Brain (tissue), 1 donor: ENCODE measurements around a stretch of chr2.

DNA sequence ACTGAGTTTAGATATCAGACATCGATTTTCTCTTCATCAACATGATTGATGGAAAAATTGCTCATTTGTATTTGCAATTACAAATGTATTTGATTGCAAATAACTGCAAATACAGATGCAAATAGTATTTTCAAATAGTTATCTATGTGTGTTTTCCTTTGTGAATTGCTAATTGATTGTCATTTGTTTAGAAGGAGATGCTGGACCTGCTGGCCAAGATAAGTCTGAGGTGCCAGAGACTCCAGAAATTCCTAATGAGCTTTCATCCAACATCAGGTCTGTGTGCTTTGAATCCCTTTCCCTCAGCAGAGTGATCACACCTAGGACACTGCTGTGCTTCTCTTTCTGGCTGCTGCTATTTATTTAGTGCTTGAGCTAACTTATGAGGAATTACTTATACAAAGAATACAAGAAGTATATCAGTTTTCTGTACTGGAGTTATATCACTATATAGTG is 28.3 kb downstream of the TRAF3IP1 start:
- RRBS: no CpG with 5 or more reads among the region's 1 CpG

DNA sequence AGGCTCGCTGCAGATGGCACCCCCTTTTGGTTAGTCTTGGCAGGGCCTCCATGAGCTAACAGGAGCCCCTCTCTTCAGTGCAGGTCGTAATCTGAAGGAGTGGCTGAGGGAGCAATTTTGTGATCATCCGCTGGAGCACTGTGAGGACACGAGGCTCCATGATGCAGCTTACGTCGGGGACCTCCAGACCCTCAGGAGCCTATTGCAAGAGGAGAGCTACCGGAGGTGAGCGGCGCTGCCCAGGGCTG is 6.7 kb downstream of the ASB1 start:
- RRBS: no CpG with 5 or more reads among the region's 9 CpGs

DNA sequence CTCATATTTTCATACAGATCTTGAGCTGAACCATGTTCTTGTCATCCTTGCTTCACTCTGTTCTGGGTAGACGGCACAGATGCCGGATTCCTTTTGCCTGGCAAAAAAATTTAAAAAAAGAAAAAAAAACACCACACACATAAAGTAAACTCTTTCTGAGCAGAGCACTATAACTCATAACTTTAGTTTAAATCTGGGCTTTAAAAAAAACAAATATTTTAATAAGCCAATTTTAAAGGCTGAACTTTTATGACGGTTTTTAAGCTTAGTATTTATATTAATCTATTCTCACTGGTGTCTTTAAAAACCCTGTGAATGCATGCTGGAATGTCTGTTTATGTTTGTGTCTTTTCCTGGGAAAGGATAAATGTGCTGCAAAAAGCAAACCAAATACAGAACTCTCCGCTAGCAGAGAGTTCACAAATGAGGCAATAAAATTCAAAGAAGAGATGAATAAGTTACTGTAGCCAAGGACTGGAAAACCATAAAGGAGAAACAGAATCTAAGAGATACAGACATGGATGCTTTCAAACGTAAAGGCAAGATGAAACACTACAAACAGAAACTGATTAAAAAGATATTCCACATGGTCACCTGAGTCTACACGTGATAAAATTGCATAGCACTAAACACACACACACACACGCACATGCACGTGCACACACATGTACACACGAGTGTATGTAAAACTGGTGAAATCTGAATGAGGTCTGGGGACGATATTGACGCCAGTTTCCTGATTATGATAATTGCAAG is 4.3 kb downstream of the TWIST2 start:
- RRBS: no CpG with 5 or more reads among the region's 11 CpGs

GRCh38 chr2:238853590-238854480 is 6.0 kb downstream of the TWIST2 start:
- RRBS: no CpG with 5 or more reads among the region's 18 CpGs

DNA sequence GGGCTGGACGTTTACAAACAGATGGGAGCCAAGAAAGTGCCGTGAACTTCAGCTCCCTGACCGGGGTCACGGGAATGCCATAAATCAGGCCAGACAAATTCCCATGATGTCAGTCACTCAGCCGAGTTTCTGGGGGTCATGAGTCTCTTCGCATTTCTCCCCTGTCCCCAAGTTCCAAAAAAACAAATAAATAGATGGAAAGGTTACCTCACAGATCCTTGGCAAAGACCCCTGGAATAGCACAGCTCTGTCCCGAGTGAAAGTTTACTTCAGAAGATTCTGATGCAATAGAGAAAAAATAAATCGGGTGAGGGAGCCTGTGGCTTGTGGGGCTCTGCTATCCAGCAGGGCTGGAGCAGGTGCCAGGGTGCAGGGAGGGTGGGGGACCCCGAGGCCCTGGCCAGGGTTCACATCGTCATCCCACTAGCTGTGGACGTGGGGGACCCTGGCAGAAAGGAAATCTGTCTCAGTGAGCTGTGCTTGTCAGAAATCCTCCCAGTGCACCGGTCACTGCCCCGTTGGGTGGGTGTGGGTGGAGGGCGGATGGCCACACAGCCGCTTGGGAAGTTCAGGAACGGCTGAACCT is 27.8 kb downstream of the TWIST2 start:
- RRBS: no CpG with 5 or more reads among the region's 16 CpGs

DNA sequence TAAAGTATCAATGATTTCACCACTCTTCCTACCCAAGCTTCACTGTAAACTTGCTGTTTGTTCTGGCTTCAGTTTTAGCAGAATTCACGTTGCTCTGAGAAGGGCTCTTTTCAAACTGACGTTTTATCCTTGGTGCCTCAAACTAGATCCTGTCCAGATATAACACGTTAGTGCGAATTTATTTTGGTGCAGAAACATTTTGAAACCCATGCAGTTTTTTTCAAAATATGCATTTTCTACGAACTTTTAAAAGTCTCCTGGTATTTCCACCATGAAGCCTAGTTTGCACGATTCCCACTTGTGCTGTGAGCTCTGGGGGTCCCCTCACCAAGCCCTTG is 224.2 kb downstream of the TWIST2 start:
- RRBS: no CpG with 5 or more reads among the region's 6 CpGs

DNA sequence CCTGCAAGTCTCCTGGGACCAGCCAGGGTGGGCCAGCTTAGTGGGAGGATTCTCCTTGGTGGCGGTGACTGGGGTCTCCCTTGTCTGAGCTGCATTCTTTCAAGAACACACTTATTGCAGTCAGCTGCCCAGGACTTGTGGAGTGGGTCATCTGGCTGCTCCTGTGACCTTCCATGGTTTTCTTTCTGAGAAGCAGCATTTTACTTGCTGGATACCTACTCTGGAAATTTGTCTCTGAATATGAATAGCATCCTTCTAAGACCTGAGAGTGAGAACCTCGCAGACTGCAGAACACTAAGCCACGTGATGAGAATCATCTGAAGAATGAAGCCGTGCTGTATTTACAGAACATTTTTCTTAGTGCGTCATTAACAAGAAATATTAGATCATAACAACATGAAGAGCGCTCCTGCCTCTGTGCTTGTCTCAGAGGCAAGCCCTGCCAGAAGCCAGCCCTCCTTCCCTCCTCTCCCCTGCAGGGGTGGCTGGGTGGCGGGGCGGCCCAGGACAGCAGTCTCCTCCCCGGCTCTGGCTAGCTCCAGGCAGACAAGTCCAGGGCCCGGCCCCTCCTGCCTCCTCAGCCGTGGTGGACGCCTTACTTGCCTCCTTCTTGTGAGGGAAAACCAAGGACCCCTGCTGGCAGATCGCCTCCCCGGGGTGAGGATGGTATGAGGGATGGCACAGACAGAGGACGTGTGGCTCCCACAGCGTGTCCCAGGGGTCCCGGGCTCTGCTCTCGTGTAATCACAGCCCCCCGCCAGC is 262.6 kb downstream of the TWIST2 start:
- RRBS: 61% methylated on average over 8 of the region's 19 CpGs

DNA sequence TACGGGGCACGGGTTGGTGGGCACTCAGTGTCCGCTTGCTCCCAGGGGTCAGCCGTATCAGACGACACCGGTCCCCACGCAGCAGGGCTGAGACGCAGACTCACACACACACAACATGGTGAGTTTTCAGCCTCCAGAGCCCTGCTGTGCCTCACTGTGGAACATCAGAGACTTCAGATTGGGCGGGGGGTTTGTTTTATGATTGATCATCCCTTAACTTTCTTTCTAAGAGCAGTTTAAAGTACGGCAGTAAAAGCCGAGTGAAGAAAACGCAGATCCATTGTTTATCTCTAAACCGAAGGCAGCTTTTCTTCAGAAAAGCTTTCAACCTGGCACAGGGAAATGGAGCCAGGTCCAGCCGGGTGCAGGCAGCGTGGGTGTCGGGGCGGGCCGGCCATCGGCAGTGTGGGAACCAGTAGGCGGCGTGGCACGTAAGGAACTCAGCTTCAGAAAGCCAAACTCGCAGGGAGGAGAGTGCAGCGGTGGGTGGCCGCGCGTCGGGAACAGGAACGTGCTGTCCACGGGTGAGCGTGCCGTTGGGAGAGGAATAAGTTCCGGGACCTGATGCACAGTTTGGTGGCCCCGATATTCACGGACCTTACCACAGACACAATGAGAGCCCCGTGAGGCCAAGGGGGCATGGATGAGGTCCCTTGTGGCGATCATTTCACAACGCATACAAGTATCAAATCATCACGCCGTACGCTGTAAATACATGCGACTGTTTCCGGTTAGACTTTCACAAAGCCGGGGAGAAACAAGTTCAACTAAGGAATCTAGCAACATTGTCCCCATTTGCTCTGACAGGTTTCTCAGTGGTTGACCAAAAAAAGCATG is 270.3 kb downstream of the TWIST2 start:
- RRBS: no CpG with 5 or more reads among the region's 44 CpGs

DNA sequence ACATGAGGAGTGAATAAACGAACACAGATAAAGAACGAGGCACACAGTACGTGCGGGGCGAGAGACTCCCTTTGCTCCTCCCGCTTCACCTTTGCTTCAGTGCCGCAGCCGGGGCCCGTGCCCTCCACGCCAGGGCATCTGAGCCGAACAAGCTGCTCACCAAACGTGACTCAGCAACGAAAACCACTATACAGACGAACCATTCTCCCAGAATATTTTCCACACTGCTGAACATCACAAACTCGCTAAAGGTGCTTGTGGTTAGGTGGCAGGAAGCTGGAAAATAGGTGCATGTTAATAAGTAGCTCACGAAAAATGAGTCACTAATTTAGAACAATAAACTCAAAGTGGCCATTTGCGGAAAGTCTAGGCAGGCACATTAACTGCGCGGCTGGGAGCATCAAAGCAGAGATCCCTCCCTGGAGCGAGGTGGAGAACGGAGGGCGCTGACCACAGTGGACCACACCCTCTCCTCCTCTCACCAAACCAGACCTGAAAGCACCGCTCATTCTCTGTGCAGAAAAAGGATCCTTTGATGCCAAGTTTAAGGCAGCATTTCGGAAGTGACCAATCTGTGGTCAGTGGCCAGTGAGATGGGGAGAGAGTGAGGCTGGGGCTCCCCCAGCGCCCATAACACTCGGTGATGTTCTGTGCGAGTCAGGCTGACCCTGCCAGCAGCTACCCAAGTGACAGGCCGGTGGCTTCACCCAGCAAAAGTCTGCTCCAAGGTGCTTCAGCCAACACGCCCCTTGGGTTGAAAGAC is 153.2 kb downstream of the HDAC4 start:
- RRBS: no CpG with 5 or more reads among the region's 29 CpGs

GRCh38 chr2:239264375-239265016 is 136.3 kb downstream of the HDAC4 start:
- RRBS: no CpG with 5 or more reads among the region's 13 CpGs

DNA sequence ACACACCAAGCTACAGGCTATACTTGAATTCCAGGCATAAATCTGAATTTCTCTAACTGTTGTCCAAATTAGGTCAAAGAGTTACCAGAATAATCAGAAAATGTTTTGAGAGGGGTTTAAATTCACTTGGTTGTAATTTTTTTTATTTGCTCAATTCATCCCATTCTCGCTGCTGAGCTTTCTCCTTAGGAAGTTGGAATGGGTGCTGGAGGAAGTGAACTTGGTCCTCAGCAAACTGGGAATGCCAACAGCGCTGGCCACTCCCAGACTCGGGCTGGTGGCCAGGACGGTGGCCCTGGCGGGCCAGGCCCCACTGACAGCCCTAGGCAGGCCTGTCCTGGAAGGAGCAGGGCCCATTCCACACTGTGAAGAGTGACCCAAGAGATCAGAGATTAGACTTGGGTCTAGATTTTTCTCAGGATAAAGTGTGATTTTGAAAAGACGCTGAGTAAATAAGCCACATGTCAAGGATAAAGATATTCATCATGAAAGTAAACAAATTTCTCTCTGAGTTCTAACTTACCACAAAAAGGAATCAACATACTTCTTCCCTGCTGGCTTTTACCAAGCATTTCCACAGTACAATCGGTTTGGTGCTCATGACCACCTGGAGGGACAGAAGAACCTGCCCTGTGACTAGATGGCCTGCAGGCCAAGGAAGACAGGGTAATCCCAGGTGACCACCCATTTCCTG is 132.7 kb downstream of the HDAC4 start:
- RRBS: no CpG with 5 or more reads among the region's 7 CpGs

- RRBS: no CpG with 5 or more reads among the region's 4 CpGs
These were observed 105.5 kb downstream of the HDAC4 start for GRCh38 chr2:239295368-239295690.

GRCh38 chr2:239295691-239296094 is 105.1 kb downstream of the HDAC4 start:
- RRBS: no CpG with 5 or more reads among the region's 3 CpGs

GRCh38 chr2:239308651-239309587 is 91.9 kb downstream of the HDAC4 start:
- RRBS: 24% methylated on average over 6 of the region's 38 CpGs

GRCh38 chr2:239312767-239313300 is 88.0 kb downstream of the HDAC4 start:
- RRBS: 18% methylated on average over 14 of the region's 23 CpGs

- RRBS: no CpG with 5 or more reads among the region's 13 CpGs
These were observed 55.0 kb downstream of the HDAC4 start for GRCh38 chr2:239345541-239346580.

GRCh38 chr2:239396722-239397883 is 3.7 kb downstream of the HDAC4 start:
- RRBS: no CpG with 5 or more reads among the region's 26 CpGs

- RRBS: 10% methylated on average over 5 of the region's 29 CpGs
These were observed 64.7 kb upstream of the HDAC4 start for GRCh38 chr2:239465183-239466243.

- RRBS: no CpG with 5 or more reads among the region's 35 CpGs
These were observed 210.7 kb downstream of the NDUFA10 start for GRCh38 chr2:239814067-239815274.

- RRBS: 57% methylated on average over 10 of the region's 31 CpGs
These were observed 80.1 kb downstream of the NDUFA10 start for GRCh38 chr2:239944829-239945583.